Diencephalon (tissue), 2 donors: Measurements from ENCODE around the gene WSB2.

GRCh38 chr12:115740774-115741184 lies 536.7 kb downstream of the MED13L start:
- RAMPAGE, long total RNA, result no peak

- RAMPAGE, long total RNA, result no peak
Measured at GRCh38 chr12:115917135-115917514, 360.4 kb downstream of the MED13L start.

DNA sequence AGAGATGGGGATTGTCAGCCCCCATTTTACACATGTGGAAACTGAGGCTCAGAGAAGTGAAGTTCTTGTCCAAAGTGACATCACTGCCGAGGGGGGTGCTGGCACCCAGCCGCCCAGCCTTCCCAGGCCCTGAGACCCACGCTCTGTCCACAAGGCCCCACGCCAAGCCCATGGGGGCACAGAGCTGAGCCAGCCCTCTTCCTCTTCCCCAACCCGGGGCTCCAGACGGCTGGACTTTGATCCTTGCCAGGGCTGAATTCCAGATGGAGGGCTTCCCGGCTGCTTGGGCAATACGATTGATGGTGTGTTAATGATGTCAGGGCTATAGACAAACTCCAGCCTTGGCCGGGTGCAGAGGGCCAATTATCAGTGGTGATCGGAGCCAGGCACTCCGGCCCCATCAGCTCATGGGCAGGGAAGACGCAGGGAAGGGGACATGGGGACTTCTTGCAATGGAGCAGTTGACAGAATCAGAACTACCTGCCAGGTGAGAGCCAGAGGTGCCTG lies 334.0 kb downstream of the MED13L start:
- RAMPAGE, long total RNA, result no peak

DNA sequence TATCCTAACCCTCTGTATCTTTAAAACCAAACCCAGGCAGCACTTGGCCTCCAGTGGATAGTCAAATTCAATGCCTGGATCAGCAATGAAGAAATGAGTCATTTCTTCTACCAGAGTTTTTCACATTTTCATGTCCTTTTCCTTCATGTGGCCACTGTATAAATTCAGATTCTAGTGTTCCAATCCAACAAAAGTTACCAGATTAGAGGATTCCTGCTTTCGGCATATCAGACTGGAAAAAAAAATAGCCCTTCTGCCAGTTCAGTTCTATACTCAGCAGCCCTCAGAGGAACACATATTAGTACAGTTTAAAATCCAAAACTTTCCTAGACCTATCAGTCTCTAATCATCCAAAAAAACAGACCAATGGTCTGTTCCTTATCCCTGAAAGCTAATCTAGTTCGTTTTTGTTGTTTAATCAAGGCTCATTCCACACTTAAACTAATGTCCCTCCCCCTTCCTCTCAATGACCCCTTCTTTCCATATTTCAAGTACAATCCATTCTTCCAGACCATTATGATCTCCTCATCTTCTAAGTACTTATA lies 273.2 kb downstream of the MED13L start:
- RAMPAGE, long total RNA, result no peak

- RAMPAGE, long total RNA, result no peak
Measured at GRCh38 chr12:116083462-116084291, 193.8 kb downstream of the MED13L start.

- RAMPAGE, long total RNA, result no peak
Measured at GRCh38 chr12:116198123-116199358, 79.0 kb downstream of the MED13L start.

DNA sequence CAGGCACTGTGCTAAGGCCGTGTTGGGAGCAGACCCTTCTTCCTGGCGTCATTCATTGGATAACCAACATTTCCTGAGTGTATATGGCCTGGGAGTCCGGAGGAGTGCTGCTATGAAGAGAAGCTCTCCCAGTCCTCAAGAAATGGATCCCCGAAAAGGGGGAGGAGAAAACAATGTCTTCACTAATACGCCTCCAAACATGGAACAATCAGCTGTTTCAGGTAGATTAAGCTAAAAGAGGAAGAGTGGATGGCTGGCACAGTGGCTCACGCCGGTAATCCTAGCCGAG lies 958 bp upstream of the MED13L start:
- RAMPAGE, long total RNA, result no peak

- RAMPAGE, long total RNA, result no peak
Measured at GRCh38 chr12:116390376-116391292, 113.1 kb upstream of the MED13L start.

- RAMPAGE, long total RNA, result no peak
Measured at GRCh38 chr12:116441086-116441662, 118.0 kb upstream of the MAP1LC3B2 start.

DNA sequence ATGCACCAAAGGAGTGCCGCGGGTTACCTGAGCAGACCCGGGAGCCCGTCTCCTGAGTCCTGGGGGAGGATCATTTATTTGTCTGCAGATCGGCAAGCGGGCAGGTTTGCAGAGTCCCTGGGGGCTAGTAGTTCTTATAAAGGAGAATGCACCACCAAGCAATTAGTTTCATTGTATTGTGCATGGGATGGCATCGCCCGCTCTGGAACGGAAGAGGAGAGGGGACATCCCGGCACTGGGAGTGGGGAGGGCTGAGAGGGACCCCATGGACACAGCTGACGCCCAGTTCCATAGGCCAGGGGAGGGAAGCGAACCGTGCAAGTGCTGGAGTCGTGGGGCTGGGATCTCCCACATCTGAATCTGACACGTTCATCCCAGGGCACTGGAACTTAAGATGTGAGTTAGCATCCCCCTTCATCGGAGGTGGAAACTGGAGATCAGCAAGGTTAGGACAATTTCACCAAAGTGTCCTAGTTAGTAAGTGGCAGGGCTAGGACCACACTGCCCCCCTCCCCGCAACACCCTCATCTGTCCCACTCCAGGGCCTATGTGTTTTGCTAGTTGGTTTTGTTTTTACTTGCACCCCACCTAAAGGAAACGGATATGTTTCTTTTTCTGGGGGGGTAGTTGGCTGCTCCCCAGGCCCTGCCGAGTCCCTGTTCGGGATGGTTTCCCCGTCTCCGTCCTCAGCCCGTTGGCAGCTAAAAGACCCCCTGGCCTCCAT lies 43.9 kb downstream of the SPRING1 start:
- RAMPAGE, long total RNA, result no peak

DNA sequence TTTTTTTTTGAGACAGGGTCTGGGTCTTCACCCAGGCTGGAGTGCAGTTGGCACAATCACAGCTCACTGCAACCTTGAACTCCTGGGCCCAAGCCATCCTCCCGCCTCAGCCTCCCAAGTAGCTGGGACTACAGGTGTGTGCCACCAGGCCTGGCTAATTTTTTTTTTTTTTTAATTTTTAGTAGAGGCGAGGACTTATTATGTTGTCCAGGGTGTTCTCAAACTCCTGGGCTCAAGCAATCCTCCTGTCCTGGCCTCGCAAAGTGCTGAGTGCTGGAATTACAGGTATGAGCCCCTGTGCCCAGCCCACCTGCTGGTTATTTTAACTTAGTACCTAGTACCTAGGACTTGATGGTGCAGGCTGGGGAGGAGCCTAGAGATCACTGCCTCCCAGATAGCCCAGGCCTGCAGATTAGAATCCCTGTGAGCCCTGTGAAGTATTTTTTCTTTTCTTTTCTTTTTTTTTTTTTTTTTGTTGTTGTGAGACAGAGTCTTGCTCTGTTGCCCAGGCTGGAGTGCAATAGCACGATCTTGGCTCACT lies 31.0 kb downstream of the HRK start:
- RAMPAGE, long total RNA, result no peak

- RAMPAGE, long total RNA, result no peak
Measured at GRCh38 chr12:116996016-116996600, 85.4 kb downstream of the FBXW8 start.

GRCh38 chr12:117053806-117054217 lies 45.4 kb downstream of the TESC start:
- RAMPAGE, long total RNA, result no peak

- RAMPAGE, long total RNA, result no peak
Measured at GRCh38 chr12:117139251-117139733, 40.1 kb upstream of the TESC start.

- RAMPAGE, long total RNA, result no peak
Measured at GRCh38 chr12:117408120-117408385, 46.6 kb upstream of the NOS1 start.

DNA sequence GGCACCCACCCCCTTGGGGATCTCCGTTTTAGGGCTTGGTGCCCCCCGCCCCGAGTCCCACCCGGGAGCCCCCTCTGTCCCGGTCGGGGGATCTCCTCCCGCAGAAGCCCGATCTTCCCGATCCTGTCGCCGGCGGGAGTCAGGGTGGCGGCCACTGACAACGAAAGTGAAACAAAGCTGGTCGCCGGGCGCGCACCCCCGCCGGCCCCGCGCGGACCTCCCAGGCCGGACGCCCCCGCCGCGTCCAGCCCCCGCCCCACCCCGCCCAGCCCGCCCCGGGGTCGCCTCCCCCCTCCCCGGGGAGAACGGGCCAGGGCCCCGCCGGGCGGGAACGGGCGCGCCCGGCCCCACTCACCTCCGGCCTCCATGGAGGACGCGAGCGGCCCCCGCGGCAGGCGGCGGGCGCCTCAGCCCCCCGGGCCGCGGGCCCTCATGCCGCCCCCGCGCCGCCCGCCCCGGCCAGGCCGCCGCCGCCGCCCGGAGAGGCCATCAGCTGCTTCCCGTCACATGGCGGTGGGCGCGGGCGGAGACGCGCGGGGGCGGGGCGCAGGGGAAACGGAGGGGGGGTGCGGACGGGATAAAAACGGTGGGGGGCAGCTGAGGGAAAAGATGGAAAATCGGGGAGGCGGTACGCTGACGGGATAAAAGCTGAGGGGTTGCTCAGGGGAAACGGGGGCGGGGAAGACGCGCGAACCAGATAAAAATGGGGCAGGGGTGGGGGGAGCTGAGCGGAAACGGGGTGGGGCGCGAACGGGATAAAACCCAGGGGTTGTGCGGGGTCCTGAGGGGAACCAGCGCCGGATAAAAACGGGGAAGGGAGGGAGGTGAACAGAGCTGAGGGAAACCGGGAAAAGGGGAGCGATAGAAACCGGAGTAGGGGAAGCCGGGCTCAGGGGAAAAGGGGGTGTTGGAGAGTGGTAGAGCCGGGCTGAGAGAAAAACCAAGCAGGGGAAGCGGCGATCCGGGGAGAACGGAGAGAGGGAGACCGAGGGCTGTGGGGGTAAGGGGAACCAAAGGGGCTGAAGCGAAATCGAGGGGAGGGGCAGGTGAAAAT lies at the start of gene WSB2:
TSS of gene WSB2 (minus strand) at position 499 of the 1,054 bp plus-strand sequence.
- RAMPAGE, long total RNA, result start-site peak on the minus strand centred at position 393 of the sequence, 50 bp wide, 139 and 106 reads in 2 replicates

DNA sequence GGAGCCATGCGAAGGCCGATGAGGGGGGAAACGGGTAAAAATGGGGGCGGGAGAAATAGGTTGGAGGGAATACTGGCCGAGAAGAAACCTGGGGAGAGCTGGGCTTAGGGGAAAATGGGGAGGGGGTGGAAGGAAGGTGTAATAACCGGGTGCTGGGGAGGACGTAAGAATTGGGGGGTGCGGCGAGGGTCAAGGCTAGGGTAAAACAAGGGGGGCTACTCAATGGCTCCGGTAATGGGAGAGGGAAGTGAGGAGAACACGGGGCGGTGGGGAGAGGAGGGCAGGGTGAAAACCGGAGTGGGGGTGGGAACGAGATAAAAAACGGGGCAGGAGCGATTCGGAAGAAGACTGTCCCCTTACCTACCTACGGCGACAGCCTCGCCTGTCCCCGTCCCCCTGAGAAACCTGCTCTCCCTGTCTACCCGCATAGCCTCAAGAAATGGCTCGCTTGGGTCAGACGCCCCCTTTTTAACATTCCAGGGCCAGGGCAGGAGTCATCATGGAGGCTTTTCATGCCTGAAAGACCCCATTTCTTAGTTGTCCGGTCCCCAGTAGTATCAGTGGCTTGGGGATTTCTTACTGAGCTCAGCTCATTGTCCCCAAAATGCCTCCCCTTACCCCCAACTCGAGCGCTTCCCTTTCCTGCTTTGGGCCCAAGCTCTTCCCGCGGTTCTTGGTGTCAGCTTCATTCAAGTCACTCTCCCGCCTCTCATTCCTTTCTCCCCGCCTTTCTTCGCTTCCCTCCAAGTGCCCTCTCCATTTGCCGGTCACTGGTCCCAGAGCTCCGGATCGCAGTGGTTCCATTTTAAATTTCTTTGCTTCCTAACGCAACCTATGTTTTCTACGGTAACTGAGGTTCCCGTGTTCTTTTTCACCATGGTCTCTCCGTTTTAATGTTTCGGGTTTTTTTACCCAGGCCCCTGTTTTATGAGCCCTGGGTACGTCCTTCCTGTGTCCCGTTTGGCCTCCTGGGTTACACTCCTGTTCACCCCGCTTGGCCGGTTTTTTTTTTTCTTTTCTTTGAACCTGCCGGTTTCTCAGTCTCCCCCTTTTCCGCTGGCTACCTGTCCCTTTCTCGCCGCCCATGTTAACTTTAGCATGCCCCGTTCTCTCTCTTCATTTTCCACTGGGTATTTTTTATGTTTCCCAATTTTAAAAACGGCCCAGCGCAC lies 1.1 kb upstream of the WSB2 start:
- RAMPAGE, long total RNA, result start-site peak on the minus strand centred at position 687 of the sequence, 594 bp wide, 17 and 22 reads in 2 replicates

DNA sequence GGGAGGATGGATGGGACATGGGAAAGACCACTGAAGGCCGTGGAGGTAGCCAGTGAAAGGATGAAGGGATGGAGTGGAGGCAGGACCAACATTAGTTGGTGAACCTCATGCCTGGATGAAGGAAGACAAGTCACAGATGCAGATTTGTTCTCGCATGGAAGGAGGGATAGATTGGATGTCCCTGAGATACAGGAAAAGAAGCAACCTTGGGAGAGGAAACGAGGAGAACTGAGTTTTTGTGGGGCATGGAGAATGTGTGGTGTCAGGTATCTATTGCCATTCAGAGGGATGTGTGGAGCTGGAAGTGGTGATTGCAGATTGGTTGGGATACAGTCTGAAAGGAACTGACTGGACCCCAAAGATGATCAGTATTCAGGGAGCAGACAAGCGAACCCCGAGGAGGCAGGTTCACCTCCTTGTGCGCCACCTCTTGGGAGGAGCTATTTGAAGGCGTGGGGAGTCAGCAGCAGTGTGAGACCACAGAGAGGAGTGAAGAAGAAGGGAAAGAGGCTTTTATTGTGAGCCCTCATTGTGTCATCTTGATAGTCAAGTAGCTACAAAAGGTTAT lies 23.3 kb downstream of the SUDS3 start:
- RAMPAGE, long total RNA, result no peak

- RAMPAGE, long total RNA, result no peak
Measured at GRCh38 chr12:118980113-118980951, 1.0 kb upstream of the SRRM4 start.

- RAMPAGE, long total RNA, result no peak
Measured at GRCh38 chr12:119246872-119247705, 68.4 kb downstream of the HSPB8 start.